Spleen (tissue), 7 donors: ENCODE measurements around a stretch of chr3.

- PRO-cap, 4 experiments, result no peak in any of the 4 experiments
- RAMPAGE, long total RNA, 4 experiments, result no peak in any of the 4 experiments
Measured at GRCh38 chr3:151817091-151817751, 3.3 kb downstream of the AADAC start.

DNA sequence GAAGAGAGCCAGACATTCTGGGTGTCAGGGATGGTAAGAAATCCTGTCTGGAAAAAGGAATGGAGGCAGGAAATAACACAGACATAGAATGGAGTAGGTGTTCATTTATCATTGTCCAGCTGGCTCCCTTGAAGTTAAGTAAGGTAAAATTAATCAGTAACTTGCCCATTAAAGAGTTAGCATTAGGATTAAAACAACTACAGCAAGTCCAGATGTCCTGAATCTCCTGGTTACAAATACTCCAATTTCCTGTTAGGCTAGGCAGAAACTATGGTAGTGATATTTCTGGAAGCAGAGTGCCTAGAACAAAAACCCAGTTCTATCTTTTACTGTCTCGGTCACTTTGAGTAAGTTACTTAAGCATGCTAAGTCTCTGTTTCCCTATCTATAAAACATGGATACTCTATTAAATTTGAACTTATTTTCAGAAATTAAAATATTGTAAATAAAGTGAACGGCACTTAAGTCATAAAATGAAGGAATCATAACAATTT, 13.4 kb upstream of the SUCNR1 start:
- PRO-cap, 4 experiments, result no peak in any of the 4 experiments
- RAMPAGE, long total RNA, 4 experiments, result no peak in any of the 4 experiments

GRCh38 chr3:152197260-152197809, 71.4 kb upstream of the MBNL1 start:
- PRO-cap, 4 experiments, result no peak in any of the 4 experiments
- RAMPAGE, long total RNA, 4 experiments, result no peak in any of the 4 experiments

DNA sequence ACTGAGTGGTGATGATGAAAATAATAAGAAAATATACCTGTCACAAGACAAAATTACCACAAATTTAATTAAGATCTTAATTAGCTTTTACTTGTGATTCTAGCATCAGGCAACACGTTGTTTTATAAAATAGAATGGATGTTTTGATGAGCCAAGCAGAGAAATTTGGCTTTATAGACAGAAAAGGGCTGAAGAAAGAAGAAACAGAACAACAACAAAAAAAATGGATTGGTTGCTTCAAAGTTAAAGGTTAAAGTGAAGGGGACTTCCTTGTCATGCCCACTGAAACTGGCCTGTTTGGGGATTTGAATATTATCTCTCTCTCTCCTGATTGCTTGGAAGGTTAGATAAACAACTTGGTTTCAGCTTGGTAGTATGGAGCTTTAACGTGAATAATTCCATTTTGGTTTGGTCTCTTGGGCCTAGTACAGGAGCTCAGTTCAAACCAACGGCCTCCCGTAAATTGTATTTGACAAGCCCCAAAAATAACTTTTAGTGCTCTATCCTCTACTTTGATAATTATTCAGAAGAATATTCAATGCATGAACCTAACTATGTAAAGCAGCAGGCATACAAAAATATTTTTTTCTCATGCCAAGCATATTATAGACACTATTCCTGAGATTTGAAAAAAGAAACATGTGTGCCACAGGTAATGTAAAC, 70.8 kb upstream of the MBNL1 start:
- PRO-cap, 4 experiments, result no peak in any of the 4 experiments
- RAMPAGE, long total RNA, 4 experiments, result no peak in any of the 4 experiments

DNA sequence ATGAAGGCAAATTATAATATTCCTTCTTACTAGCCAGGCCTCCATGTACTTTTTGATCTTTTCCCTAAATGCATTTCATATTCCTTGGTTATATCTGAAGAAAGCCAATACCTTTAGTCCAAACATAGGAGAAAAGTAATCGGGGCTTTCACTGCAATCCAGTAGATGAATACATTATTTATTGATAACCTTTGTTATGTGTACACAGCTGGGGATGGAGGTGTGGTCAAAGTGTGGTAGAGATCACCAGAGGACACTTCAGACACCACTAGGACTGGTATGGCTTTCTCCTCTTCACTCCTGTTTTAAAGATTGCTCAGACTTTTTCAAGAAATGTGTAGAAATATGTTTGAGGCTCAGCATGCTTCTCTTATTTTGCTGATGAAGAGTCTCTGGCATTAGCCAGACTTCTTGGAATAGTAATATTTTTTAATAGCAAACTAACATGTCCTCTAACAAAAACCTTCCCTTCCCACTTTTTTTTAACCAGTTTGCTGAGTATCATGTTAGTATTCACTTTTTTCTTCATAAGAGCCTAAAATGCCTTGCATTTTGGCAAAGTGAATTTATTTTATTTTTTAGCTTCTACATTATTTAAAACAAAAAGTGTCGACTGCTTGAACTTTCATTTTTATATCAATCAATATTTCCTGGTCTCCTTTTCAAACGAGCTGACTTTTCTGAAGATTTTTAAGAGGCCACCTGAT, 65.6 kb upstream of the MBNL1 start:
- PRO-cap, 4 experiments, result peak in 2 of 4 experiments; most common plus-strand start position 249 of the sequence (in 2)
- RAMPAGE, long total RNA, 4 experiments, result no peak in any of the 4 experiments

DNA sequence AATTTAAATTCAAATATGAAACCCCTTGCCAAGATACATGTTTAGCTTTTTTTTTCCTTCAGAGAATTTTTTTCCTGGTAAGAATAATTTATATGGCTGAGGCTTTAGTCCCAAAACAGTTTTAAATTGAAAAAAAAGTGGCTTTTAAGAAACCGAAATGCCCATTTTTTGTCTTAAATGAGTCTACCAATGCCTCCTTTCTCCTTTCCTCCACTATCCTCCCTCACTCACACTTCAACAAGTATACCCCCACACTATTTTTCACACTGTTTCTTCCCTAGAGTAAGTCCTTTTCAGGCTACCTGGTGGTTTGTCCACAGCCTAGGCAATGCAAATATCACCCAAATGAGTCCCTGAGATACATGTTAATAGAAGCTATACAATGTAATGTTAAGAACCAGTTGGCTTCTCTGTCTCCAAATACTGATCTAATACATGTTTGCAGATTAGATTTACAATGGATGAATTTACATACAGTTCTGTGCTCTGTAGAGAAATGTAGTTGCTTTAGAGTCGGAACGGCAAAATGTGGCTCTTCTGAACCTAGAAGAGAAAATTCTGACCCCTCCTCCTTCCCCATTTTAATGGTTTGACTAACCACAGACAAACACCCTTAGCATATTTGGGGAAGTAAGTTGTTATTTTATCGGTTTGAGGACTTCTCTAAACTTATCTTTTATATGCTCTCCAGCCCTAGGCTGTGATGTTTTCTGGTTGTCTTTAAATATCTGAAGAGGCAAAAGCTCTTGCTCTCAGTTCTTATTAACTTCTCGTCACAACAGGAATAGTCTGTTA, 63.6 kb upstream of the MBNL1 start:
- PRO-cap, 4 experiments, result peak in 4 of 4 experiments; most common plus-strand start position 672 of the sequence (in 3); most common minus-strand start position 520 of the sequence (in 4)
- RAMPAGE, long total RNA, 4 experiments, result start-site peak on the minus strand in 3 of 4 experiments, centred at positions 486 to 550 of the sequence, 6 to 31 reads per replicate

- PRO-cap, 4 experiments, result no peak in any of the 4 experiments
- RAMPAGE, long total RNA, 4 experiments, result no peak in any of the 4 experiments
Measured at GRCh38 chr3:152258370-152259033, 10.2 kb upstream of the MBNL1 start.

DNA sequence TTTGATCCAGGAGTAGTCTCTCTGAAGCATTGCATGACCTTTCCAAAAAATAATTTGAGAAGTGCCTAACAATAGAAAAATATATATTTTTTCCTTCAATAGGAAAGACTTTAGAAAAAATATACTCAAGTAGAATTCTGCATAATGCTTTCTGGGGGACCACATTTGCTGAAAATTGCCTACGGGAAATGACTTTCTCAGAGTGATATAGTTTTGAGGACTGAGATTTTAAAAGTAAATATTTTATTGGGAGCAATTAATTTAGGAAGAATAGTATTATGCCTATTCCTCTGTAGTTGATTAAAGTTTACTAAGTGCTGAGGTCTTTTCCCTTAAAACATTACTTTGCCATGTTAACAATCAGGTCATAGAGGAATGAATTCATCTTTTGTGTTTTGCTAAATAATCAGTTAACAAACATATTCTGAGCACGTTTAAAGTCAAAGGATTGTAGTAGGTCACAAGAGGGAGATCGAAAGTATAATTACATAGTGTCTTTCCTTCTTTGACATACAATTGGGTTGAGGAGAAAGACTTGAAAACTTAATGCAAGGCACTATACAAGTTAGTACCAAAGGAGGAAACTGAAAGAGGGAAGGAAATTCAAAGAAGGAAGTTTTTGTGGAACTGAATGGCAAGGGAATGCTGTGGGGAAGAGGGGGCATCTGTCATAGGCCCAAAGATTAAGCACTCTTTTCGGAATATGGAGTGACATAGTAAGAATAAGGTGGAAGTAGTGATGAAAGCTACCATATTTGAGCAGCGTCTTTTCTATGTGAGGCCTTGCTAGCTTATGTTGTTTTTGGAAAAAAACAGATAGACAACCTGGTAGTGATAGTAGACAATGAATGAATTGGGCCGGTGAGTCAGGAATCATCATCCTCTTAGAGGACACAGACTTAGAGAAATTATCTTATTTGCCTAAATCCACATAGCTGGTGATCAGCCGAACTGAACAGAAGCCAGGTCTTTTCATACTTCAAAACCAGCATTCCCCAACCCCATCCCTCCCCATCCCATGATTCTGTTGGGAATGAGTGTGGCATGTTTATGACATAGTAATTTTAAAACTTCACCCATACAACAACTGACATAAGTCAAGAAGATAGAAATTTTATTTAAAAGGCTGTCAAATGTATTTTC, 10.0 kb downstream of the MBNL1 start:
- PRO-cap, 4 experiments, result no peak in any of the 4 experiments
- RAMPAGE, long total RNA, 4 experiments, result no peak in any of the 4 experiments

DNA sequence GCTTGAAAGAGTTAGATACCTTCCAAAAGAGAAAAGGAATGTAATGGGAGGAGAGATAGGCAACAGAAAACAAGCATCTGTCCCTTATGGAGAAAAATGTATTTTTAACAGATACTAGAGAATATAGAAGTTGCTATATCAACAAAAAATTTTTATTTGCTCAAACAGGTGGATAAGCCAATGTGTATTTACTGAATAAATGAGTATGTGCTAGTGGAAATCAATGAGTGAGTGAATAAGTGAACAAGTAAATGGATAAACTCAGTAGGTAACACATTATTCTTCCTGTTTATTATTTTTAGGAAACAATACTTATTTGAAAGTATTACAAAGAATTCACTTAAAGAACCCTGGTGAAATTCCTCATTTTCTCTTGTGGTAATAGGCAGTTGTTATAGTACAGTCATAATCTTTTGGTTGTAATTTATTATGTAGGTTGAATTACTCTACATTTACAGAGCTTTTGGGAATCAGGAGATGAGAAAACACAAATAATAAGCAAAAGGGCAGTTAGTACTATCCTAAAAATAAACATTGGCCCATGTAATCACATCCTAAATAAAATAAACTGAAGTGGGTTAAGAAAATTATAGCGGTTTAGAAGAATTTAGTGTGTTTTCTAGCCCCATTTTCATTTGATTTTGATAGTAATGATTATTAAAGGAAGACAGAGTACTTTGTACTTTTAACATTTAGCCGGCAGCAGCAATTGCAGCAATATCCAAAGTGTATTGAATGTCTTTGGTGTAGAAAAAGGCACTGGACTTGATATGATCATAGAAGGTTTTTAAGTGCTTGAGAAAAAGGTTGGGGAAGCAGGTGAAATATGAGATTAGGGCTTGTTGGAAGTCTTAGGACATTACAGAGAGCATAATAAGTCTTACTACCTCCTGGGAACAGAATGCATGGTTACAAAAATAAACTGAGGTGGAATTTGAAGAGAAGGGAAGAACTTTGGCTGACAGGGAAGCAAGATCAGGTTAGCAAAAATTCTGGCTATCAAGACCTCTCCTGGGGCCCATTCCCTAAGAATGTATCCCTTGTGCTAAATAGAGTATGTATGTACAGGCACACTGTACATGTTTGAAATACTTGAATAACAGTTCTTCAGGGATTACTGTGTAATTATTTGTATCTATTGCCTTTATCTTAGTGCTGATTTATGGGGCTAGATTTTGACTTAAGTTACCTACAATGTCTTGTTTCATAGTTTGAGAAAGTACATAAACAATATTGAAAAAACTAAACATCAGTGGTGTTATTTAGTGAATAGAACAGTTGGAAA, 79.8 kb downstream of the MBNL1 start:
- PRO-cap, 4 experiments, result no peak in any of the 4 experiments
- RAMPAGE, long total RNA, 4 experiments, result no peak in any of the 4 experiments

- PRO-cap, 4 experiments, result no peak in any of the 4 experiments
- RAMPAGE, long total RNA, 4 experiments, result no peak in any of the 4 experiments
Measured at GRCh38 chr3:152352799-152353482, 84.2 kb downstream of the MBNL1 start.

DNA sequence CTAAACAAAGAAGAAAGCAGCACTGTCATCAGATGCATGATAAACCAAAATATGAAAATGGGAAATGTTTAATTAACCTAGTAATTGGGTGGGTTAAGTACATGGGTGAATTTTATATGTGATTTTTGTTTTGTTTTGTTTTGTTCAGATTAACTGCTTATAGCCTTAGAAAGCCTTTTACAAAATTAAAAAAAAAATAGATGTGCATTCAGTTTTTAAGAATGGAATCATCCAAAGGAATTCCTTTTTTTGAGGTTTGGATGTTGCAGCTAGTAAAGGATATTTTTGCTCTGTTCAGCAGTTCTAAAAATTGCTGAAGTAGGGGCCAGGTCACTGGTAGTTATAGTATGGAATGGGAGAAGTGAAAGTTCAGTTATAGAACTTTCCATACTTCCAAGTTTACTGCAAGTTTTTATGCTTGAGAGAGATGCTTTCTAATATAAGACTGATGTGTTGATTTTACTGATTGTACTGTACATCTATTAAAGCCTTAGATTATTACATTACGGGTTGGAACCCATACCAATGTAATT, 194.8 kb downstream of the MBNL1 start:
- PRO-cap, 4 experiments, result no peak in any of the 4 experiments
- RAMPAGE, long total RNA, 4 experiments, result no peak in any of the 4 experiments

- PRO-cap, 4 experiments, result peak in 1 of 4 experiments; most common plus-strand start chr3:152472167 (in 1)
- RAMPAGE, long total RNA, 4 experiments, result no peak in any of the 4 experiments
Measured at GRCh38 chr3:152471889-152472542, 203.3 kb downstream of the MBNL1 start.

DNA sequence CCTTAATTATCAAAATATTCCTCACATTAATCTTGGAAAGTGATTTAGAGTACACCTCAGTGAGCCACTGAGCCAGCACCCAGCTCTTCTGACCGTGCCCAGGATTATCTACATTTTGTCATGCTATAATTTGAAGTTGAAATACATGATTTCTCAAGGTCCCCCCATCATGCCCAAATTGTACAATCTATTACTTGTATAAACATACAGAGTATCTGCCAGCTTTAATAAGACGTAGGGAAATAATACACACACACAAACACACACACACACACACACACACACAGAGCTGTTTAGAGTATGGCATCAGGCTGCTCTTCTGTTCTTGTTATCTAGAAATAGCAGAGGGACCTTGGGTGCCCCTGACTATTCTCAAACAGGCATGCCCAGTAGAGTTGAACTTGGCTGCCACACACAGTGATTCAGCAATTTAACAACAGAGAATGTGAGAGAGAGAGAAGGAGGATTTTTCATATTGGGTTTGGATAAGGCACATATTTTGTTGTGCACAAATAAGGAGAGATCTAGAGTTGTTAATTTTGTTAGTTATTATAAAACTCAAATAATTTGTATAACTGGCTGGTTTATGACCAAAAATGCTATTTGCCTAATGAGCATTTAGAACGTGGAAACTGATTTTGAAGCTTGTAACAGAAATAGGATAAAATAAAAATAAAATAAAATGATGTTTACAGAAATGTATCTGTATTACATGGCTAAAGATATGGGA, 74.5 kb downstream of the P2RY1 start:
- PRO-cap, 4 experiments, result no peak in any of the 4 experiments
- RAMPAGE, long total RNA, 4 experiments, result no peak in any of the 4 experiments

- PRO-cap, 4 experiments, result no peak in any of the 4 experiments
- RAMPAGE, long total RNA, 4 experiments, result no peak in any of the 4 experiments
Measured at GRCh38 chr3:153163986-153164176, 1.9 kb downstream of the RAP2B start.

- PRO-cap, 4 experiments, result no peak in any of the 4 experiments
- RAMPAGE, long total RNA, 4 experiments, result no peak in any of the 4 experiments
Measured at GRCh38 chr3:153165319-153166260, 3.6 kb downstream of the RAP2B start.

- PRO-cap, 4 experiments, result no peak in any of the 4 experiments
- RAMPAGE, long total RNA, 4 experiments, result no peak in any of the 4 experiments
Measured at GRCh38 chr3:153166261-153166660, 4.2 kb downstream of the RAP2B start.

GRCh38 chr3:153506316-153506543, 344.2 kb downstream of the RAP2B start:
- PRO-cap, 4 experiments, result no peak in any of the 4 experiments
- RAMPAGE, long total RNA, 4 experiments, result no peak in any of the 4 experiments

GRCh38 chr3:153979831-153980604, 141.2 kb upstream of the ARHGEF26 start:
- PRO-cap, 4 experiments, result no peak in any of the 4 experiments
- RAMPAGE, long total RNA, 4 experiments, result no peak in any of the 4 experiments

- PRO-cap, 4 experiments, result no peak in any of the 4 experiments
- RAMPAGE, long total RNA, 4 experiments, result no peak in any of the 4 experiments
Measured at GRCh38 chr3:154129460-154129769, 8.2 kb downstream of the ARHGEF26 start.

DNA sequence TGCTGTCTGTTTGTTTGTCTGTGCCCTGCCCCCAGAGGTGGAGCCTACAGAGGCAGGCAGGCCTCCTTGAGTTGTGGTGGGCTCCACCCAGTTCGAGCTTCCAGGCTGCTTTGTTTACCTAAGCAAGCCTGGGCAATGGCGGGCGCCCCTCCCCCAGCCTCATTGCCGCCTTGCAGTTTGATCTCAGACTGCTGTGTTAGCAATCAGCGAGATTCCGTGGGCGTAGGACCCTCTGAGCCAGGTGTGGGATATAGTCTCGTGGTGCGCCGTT, 218.2 kb upstream of the STRIT1 start:
- PRO-cap, 4 experiments, result no peak in any of the 4 experiments
- RAMPAGE, long total RNA, 4 experiments, result no peak in any of the 4 experiments